H7 (cell line): ENCODE data around the gene ATE1.

GRCh38 chr10:119242197-119243051, 35.1 kb downstream of the GRK5 start:
- RAMPAGE, long total RNA, result no peak

DNA sequence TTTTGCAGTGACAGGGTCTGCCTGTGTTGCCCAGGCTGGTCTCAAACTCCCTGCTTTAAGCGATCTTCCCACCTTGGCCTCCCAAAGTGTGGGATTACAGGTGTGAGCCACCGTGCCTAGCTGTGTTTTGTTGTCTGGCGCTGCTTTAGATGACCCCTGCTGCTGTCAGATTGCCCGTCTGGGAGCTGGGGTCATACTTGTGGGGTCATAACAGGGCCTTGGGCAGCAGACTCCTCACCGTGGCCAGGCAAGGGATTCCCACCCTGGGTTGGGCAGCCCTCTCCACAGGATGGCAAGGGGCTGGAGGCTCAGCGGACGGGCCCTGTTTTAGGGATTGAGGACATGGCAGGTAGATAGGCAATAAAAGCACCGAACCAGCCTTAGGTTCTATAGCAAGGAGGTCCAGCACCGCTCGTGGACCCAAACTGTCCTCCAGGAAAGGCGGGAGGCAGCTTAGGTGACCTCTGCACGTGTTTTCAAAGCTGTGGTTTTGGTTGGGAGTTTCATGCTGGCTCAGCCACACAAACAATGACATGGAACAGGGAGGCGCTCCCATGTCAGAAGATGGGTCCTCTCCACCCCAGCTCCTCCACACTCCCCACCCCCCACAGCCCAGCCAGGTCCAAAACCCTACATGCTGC, 60.0 kb downstream of the GRK5 start:
- RAMPAGE, long total RNA, result no peak

DNA sequence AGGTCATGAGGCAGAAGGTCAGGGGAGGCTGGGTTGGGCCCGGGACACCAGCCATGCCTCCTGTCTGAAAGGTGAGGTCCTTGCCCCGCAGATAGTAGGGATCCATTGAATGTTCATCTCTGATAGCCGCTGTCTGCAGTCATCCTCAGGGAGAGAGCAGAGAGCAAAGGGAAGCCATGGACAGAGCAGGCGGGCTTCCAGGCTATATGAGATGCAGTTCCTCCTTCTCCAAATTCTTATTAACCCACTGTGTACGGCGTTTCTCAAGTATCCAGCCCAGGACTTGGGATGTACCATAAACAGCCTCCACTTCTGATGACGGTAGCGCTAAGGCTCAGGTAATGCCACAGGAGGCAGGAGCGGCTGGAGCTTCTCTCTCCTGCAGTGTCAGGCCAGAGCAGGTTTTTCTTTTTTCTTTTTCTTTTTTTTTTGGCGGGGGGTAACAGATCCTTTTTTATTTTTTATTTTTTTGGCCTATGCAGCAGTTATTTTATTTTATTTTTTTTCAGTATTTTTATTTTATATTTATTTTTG, 136.4 kb downstream of the GRK5 start:
- RAMPAGE, long total RNA, result no peak

GRCh38 chr10:119406954-119407390, 135.5 kb downstream of the RGS10 start:
- RAMPAGE, long total RNA, result no peak

DNA sequence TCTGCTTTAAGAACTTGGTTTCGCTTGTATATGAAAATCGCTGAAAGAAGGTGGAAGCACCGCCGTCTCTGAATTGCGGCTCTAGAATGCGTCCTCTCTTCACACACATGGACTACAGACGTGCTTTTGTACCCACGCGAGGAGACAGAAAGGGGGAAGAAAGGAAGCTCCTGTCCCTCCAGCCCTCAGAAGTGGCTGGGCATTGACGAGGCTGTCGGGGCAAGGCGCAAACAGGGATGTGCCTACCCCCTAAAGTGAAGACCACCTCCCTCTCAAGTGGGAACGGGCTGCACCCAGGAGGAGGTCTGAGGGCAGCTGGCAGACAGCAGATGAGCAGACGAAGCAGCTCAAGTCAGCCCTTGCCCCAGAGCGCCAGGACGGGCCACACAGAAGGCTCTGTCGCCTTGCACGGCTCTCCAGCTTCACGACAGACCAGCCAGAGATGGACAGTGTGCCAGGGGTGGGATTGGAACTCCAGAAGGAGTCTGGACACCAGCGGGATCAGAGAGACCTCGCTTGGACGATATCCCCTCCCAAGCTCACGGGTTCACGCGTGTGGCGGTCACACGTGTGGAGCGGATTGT, 36.5 kb downstream of the RGS10 start:
- RAMPAGE, long total RNA, result no peak

DNA sequence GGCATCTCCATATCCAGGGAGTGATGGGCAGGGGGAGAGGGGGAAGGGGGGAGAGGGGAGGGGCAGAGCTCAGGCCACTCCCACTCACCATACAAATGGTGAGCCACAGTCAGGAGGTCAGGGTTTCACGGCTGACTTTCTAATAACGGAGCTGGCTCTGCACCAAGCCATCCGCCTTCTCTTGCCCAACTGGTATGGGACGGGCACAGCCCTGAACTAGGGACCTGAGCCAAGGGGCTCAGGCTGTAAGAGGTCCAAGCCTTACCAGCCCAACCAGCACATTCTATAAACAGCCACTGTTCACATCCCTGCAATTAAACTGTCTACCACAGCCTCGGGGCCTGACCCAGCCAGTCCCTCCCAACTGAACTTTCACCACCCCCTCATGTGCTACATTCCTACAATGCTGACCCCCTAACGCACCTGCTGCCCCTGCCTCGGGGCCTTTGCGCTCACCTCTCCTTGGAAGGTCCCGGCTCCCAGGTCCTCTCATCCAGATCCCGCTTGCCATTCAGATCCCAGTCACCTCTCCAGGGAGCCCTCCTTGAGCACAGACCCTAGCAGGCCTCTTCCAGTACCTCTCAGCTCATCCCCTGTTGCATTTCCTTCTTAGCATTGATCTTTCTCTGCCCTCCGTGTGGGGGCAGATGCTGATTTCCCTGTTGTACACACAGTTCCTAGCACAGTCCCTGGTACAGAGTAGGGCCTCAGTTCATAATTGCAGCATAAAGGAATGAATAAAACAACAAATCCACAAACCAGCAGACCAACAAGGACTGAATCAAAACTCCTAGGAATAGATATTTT, 32.4 kb downstream of the RGS10 start:
- RAMPAGE, long total RNA, result no peak

GRCh38 chr10:119541371-119541940, 1.1 kb downstream of the RGS10 start:
- RAMPAGE, long total RNA, result no peak

DNA sequence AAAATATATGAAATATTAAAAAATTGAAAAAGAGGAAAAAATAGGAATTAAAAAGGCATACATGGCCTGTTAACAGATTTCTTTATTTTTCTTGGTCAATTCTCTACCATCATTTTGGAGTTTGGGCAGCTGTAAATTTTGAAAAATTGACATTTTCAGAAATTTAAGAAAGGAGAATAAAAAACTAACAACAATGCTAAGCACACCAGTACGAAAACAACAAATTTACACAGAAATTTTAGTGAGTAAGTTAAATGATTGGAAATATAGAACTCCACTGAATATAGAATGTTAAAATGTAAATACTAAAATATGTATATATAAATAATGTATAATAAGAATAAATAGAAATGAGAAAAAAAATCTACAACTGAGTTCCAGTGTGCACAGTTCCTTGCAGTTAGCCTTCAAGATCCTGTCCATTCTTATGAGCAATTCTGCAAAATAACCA, 16.3 kb downstream of the TIAL1 start:
- RAMPAGE, long total RNA, result no peak

GRCh38 chr10:119588028-119588812, 8.5 kb downstream of the TIAL1 start:
- RAMPAGE, long total RNA, result no peak

GRCh38 chr10:119595798-119596057, 1.0 kb downstream of the TIAL1 start:
- RAMPAGE, long total RNA, result no peak

DNA sequence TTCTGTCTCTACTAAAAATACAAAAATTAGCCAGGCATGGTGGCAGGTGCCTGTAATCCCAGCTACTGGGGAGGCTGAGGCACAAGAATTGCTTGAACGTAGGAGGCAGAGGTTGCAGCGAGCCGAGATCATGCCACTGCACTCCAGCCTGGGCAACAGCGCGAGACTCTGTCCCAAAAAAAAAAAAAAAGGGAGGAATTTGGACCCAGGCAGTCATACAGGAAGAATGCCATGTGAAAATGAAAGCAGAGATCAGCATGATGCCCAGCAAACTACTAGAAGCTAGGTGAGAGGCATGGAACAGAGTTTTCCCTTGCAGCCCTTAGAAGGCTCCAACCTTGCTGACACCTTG, 10.3 kb upstream of the BAG3 start:
- RAMPAGE, long total RNA, result no peak

DNA sequence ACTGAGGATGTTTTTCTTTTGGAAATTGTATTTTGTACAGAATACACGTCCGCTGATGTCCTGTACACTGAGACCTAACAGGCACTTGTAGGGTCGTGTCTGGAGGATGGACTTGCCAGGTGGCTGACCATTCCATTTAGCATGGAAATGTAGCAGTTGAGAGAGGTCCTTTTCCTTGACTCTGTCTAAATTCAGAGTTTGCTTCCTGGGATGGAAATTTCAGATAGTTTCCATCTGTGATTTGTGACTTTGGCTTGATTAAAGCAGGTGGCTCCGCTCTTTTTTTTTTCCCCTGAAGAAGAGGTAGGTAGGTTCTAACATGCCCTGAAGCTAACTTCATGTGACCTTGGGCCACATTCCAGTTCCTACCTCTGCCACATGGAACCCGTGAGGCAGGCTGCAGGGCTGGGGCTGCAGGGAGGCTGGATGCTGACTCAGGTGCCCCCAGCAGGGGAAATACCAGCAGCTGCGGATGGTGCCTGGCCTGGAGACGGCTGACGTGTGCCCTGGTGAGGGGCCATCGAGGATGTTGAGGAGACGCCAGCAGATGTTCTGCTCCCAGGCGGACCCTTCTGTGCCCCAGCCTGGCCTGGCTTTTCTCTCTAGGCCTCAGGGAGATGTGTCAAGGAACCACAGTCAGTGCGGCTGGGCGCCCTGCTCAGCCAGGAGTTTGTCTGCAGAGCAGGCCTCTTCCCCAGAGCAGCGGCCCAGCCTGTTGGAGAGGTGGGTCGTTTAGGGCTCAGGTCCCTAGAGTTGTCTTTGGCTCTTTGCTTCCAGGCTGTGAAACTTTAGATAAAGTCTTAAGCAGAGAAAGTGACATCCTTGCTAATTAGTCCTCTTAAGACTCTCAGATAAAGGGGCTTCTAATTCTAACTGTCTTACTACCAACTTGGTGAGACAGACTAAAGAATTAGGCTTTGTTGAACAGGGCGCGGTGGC, 8.7 kb downstream of the BAG3 start:
- RAMPAGE, long total RNA, result no peak

DNA sequence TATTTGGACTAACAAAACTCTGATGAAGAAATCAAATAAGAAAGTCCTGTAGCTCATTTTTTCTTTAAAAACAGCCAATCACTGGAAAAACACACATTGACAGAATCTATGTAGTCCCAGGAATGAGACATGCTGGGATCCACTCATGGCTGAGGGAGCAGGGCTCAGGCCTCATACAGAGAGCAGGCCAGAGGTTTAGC, 13.0 kb upstream of the WDR11 start:
- RAMPAGE, long total RNA, result no peak

- RAMPAGE, long total RNA, result no peak
Observed at GRCh38 chr10:121478572-121479751, 119.3 kb downstream of the FGFR2 start.

GRCh38 chr10:121572804-121573603, 25.2 kb downstream of the FGFR2 start:
- RAMPAGE, long total RNA, result no peak

DNA sequence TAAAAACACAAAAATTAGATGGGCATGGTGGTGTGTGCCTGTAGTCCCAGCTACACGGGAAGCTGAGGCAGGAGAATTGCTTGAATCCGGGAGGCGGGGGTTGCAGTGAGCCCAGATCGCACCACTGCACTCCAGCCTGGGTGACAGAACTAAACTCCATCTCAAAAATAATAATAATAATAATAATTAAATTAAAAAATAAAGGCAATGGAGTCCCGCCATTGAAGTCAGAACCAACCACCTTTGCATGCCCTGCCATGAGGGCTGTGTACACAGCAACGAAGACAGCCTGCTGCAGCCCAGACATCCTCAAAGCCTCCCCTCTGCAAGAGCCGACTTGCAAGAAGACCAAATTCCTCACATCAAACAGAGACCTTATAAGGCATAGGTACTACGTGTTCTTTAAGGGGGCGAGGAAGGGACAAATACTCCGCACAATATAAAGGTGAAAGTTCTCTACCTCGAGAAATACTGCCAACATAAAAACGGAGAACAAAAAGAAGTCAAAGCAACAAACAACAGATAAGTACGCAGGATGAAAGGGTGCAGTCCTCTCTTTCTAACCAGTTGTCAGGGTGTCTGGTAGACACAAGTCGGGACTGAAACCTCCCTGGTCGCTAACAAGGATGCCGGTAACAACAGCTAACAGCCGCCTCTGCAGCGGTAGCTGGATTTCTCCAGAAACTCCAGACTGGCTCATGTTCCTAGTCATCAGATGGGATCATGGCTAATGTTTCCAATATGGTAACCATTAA, 23.7 kb downstream of the FGFR2 start:
- RAMPAGE, long total RNA, result no peak

DNA sequence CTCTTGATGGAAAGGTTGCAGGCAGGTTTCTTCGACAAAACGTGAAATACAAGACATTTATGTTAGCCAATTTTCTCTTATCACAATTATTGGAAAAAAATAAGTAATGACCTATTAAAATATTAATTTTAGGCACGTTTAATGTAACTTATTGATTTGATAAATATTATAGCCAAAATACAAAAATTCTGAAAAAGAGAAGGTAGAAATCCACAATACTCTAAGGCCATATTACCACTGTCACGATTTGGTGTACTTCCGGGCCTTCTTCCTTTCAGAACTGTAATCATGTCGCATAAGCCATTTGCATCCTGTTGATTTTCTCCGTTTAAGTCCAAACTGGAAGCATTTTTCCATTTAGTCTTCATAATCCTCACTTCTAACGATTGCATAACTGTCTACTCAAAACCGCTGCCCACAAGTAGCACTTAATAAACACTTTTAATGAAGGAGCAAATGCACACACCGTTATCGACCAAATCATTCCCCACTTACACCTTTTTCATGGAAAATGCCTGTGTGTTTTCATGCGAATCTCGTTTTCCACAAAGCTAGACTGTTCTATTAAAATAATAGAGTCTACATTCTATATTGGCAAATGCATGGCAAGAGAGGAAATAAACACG, 1.2 kb downstream of the ATE1 start:
- RAMPAGE, long total RNA, result no peak

DNA sequence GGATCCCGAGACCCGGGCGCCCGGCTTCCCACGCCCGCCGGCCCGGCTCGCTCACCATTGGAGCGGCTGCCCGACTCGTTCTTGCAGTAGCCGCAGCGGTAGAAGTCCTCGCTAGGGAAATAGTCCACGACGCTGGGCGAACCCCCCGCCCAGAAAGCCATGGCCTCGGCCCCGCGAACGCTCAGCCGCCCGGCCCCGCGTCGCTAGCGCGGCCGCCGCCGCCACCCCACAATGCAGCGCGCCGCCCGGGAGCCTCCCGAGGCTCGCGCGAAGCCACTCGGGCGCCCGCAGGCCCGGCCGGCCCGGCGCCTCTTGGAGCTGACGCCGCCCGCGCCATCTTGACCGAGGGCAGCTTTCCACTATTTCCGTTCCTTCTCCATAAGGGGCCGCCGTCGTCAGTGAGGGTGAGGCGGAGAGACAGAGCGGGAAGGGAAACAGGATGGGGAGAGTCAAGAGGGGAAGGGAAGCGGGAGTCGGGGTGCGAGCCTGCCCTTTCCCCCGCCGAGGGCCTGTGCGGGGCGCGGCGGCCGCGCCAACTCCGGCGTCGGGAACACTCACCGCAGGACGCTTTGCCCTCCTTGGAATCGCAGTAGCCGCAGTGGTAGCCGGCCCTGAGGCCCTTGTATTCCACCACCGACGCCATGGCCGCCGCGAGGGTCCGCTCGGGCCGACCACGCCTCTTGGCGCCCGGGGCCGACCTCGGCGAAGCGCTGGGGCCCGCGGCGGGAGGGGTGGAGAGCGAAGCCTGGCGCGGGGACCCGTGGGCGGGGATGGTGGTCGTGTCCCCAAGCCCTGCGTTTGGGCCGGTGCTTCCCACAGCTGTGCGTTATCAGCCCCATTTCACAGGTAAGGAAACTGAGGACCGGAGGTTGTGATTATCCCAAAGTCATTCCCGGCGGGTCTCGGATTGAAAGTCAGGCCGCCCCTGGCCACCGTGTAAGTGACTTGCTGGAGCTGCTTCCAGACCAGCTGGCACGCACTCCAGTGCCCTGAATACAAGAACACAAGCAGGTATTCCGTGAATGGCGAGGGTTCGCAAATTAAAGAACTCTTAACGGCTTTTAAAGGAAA, at the start of gene ATE1:
ATE1 (minus strand) TSS at position 243 of the 1,071 bp plus-strand sequence.
- RAMPAGE, long total RNA, result no peak

DNA sequence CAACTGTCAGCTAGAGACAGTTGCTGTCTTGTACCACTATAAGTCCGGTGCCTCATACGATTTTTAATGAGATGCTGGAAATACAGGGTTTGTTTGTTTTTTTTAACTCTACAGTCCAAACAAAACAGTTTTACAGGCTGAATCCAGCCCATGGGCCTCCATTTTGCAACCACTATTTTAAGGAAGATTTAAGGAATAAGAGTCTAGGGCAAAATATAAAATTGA, 941 bp upstream of the ATE1 start:
- RAMPAGE, long total RNA, result no peak

- RAMPAGE, long total RNA, result no peak
Observed at GRCh38 chr10:121930178-121931167, 2.6 kb upstream of the ATE1 start.